LNCaP clone FGC (cell line): ENCODE data around the genes TPTE, RBM11 and NRIP1.

DNA sequence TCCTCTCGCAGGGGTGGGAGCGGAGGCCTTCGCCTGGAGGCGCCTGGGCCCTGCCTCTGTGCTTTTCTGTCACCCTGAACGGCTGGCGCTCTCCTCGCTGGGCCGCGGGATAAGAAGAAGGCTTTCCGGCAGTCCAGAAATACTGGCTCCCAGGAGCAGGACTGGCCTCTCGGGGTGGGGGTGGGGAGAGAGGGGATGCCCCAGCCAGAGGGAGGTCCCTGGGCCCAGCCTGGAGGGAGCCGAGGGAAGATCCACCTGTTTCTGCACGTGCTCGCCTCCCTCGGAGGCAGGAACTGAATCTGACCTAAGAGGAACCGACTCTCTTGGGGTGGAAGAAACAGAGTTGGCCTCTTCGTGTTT is 4394.2 kb upstream of the TPTE start:
- RRBS, 2 experiments = no CpG with 5 or more reads among the region's 17 CpGs

DNA sequence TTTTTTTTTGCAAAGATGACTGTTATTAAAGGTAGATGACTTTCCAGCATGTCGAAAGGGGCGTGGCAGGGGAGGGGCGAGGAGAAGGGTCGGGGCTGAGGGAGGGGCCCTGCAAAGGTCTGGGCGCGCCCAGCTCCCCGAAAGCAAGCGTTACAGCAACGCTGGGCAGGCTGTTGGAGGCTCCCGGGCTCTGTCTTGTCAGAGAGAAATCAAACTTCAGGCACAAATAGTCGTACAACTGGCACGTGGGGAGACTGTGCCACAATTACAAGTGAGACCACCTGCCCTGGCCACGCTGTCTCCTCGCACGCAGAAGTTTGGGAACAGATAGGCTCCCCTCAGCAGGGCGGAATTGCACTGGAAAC is 2907.7 kb upstream of the TPTE start:
- RRBS, 2 experiments = no CpG with 5 or more reads among the region's 16 CpGs

DNA sequence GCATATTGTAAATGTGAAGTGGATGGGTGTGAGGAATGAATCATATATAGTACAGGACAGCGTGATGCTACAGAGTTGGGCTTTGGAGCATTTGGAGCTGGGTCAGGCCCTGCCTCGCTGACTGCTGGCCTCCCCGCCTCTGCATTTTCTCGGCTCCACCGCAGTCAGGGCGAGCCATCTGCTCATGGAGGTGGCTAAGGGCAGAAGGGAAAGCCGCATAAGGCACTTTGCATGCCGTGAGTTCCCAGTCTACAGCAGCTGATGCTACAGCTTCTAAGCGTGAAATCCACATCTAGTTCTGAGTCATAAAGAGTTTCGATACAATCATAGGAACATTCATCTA is 2768.0 kb upstream of the TPTE start:
- RRBS, 2 experiments = no CpG with 5 or more reads among the region's 10 CpGs

- RRBS, 2 experiments = no CpG with 5 or more reads among the region's 33 CpGs
Observed at GRCh38 chr21:8758761-8759520, 1762.4 kb upstream of the TPTE start.

- RRBS, 2 experiments = no CpG with 5 or more reads among the region's 7 CpGs
Observed at GRCh38 chr21:8992923-8993799, 1528.2 kb upstream of the TPTE start.

- RRBS, 2 experiments = no CpG with 5 or more reads among the region's 4 CpGs
Observed at GRCh38 chr21:8996788-8997872, 1524.3 kb upstream of the TPTE start.

DNA sequence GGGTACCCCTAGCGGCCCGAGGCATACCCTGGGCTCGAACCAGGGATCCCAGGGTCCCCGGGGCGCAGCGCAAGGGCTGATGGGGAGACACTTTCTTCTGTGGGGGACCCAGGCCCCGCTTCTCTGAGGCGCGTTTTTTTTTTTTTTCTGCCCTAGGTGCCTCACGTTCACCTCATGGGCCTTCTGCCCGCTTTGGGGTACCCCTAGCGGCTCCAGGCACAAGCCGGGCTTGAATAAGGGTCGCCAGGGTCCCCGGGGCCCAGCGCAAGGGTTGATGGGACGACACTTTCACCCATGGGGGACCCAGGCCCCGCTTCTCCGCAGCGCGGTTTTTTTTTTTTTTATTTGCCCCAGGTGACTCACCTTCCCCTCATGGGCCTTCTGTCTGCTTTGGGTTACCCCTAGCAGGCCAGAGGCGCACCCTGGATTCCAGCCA is 1483.4 kb upstream of the TPTE start:
- RRBS, 2 experiments = no CpG with 5 or more reads among the region's 22 CpGs

DNA sequence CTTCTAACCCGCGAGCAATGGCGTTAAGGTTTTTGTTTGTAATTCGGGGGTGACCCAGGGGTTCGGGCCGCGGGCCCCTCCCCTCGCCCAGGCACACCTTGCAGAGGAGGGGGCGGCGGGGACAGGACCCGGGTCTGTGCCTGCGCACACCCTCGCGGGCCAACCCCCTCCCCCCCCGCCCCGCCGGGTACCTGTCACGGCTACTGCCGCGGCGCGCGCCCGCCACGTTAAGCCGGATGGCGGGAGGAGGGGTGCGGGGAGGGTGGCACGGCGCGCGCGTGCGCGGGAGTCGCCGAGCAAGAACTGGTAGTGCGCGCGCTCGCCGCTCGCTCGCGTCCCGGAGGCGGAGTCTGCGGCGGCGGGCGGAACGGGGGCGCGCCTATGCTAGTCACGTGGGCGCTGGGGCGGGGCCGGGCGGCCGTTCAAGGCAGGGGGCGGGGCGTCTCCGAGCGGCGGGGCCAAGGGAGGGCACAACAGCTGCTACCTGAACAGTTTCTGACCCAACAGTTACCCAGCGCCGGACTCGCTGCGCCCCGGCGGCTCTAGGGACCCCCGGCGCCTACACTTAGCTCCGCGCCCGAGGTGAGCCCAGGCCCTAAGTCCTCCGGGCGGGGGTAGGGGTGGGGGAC is at the start of gene TPTE:
Gene TPTE (plus strand): TSS at position 471 of the 629 bp plus-strand sequence.
- RRBS, 2 experiments = 46 to 50% methylated on average over 18 of the region's 78 CpGs

DNA sequence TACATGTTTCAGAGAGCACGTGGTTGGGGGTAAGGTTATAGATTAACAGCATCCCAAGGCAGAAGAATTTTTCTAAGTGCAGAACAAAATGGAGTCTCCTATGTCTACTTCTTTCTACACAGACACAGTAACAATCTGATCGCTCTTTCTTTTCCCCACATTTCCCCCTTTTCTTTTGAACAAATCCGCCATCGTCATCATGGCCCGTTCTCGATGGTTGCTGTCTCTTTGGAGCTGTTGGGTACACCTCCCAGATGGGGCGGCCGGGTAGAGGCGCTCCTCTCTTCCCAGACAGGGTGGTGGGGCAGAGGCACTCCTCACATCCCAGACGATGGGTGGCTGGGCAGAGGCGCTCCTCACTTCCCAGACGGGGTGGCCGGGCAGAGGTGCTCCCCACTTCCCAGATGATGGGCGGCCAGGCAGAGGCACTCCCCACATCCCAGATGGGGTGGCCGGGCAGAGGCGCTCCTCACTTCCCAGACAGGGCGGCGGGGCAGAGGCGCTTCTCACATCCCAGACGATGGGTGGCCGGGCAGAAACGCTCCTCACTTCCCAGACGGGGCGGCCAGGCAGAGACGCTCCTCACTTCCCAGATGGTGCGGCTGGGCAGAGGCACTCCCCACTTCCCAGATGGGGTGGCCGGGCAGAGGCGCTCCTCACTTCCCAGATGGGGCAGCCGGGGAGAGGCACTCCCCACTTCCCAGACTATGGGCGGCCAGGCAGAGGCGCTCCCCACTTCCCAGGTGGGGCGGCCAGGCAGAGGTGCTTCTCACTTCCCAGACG is 276.0 kb downstream of the LIPI start:
- RRBS, 2 experiments = no CpG with 5 or more reads among the region's 33 CpGs

- RRBS, 2 experiments = no CpG with 5 or more reads among the region's 2 CpGs
Observed at GRCh38 chr21:14048347-14048910, 162.3 kb downstream of the LIPI start.

DNA sequence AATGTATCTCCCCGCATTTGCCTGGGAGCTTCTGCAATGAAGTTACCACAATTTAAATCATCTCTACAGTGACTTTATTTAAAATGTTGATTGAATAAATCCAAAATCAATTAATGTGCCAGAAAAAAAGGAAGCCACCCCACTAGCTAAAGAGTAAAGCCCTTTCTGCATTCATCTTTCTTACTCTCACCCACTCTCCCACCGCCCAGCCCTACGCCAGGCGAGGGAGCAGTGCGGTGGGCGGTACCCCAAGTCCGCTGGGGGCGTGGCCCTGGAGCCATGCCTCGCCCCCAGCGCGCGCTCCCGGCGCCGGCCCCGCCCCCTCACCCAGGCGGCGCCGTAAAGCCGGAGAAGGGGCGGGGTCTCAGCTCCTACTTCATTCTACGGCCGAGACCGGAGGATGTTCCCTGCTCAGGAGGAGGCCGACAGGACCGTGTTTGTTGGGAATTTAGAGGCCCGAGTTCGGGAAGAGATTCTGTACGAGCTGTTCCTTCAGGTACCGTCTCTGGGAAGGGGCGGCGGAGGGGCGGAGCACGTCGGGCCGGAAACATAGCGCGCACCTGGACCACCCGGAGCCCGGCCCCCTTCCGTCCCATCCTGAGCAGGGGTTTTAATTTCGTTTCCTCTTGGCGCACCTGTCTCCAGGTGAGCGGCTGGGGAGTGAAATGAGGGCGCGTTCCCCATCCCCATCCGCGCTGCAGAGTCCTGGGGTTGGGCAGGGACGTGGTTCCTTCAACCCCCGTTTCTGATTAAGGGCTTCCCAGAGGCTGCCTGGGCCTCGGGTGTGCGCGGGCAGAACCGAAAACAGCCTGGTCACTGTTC is at the start of gene RBM11:
Gene RBM11 (plus strand): TSS at position 371 of the 822 bp plus-strand sequence.
- RRBS, 2 experiments = 0 to under 1% methylated on average over 6 of the region's 54 CpGs

DNA sequence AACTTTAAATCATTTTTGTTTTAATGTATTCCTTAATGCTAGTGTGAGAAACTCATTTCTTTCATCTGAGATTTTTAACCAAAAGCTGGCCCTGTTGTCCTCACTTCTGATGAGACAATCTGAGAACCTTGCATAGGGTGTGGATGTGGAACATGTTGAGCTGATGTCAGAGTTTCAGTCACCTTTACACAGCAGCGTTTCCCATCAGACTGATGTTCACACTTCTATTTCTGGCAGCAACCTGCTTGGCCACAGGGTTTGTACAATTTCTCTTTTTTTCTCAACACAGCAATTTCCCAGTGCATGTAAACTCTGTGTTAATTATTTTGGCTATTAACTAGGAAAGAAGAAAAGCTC is 70.4 kb upstream of the HSPA13 start:
- RRBS, 2 experiments = no CpG with 5 or more reads among the region's 1 CpG

DNA sequence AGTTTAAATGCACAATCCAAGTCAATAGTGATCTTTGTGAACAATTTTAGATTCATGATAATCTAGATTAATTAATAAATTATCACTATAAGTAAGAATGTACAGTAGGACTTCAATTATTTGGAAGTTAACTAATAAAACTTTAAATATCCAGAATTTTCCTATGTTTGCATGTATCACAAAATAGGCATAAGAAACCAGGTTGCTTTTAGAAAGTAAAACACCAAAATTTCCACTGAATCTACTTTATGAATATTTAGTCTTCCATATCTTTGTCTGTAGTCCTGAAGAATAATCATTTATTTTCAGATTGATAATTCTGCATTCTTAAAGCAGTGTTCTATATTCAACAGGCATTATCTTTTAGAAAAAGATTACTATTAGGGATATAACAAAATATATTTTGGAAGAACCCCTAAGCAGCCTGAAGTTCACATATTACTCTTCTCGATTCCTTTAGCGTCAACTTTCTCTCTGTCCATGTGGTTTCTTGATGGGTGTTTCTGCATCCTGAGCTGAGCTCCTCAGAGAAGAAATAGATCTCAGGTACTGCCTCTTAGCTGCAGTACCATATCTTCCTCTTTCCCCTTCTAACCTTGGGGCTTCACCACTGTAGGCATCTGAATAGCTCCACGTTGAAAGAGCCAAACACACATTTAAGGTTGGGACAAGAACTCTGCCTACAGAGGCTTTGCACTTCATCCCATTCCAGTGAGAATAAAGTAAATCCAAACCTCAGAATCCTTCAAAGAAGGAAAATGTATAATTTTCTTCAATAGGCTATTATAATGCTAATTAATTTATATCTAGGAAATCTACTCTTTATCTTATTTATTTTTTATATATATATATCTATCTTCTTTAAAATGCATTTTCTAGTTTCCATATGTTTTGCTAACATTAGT is 59.4 kb downstream of the SAMSN1 start:
- RRBS, 2 experiments = no CpG with 5 or more reads among the region's 3 CpGs

DNA sequence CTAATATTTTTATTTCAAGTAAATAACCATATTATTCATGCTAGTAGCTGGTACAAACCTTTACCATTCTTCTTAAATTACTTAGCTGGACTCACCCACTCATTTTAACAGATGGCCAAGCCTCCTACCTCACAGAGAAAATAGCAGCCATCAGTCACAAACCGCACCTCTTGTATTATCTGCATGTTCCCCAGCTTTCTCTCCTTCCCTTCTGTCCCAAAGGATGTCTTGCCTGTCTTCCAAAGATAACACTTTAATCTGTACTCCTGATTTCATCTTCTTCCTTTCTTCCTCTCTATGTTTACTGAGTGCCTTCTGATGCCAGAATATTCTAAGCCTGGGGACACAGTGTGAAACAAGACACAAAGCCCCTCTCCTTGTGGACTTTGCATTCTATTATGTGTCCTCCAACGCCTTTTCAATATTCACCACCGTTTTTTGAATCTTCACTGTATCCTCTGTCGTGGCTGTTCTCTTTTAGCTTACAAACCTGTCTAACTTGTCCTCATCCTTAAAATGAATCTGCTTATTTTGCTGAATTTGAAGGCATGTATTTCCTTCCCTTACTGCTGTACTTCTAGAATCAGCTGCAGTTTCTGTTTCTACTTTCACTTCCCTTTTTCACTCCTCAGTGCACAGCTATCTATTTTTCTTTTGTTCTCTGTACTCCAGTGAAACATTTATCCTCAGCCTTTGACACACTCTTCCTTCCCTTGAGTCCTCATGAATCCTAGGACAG is 216.8 kb upstream of the SAMSN1 start:
- RRBS, 2 experiments = no CpG with 5 or more reads among the region's 4 CpGs

DNA sequence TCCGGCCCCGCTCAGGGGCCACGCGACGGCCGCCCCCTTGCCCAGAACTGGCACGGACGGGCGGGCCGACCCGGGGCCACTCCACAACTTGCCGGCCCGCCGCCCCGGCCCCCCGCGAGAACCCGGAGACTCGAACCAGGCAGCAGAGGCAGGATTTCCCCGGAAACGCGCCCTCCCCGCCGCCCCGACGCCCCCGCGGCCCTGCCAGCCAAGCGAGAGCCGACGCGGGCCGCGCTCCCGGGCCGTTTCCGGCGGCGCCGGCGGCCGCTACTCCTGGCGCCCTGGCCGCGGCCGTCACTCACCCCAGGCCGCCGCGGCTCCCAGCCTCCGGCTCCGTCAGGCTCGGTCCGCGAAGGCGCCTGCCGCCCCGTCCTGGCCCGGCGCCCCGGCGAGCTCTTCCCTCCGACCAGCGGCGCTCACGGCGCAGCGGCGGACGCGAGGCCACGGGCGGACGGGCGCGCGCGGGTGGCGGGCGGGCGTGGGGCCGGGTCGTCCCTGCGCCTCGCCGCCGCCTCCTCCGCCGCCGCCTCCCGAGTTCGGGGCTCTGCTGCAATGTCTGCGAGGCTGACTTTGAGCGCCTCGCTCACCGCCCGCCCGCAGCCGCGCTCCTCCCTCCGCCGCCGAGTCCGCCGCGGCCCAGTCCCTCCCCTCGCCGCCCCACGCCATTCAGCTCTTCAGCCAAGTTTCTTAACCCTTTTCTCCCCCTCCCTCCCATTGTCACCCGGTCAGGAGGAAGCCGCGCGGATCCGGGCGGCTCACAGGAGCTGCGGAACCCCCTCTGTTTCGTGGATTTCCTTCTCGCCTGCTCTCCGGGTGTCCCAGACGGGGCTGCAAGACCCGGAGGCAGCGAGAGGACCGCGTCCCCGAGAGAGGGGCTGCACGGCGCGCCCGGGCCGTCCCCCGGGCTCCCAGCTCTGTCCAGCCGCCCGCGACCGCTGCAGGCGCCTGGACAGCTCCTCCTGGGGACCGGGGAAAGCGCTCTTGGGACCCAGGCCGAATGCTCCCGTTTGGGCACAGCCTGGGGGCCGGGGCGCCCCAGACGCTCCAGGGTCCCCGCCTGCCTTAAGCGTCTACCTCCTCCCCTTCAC is at the start of gene NRIP1:
Gene NRIP1 (minus strand): TSS at position 558 of the 1,088 bp plus-strand sequence.
- RRBS, 2 experiments = 1% methylated on average over 77 to 86 of the region's 144 CpGs

DNA sequence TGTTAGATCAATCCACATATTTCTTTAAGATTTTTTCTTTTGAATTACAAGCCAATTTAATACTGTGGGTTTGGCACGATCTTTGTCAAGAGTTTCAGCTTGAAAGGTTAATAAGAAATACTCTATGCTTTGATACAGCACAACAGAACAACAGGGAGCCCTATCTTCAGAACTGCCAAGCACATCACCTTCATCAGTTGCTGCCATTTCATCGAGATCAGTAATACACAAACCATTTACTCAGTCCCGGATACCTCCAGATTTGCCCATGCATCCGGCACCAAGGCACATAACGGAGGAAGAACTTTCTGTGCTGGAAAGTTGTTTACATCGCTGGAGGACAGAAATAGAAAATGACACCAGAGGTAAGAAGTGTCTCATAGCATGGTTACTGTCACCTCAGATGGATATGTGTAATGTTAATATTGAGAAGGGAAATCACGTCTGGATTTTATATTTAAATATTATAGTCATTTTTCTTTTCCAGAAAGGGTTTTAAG is 97.1 kb downstream of the USP25 start:
- RRBS, 2 experiments = no CpG with 5 or more reads among the region's 7 CpGs

DNA sequence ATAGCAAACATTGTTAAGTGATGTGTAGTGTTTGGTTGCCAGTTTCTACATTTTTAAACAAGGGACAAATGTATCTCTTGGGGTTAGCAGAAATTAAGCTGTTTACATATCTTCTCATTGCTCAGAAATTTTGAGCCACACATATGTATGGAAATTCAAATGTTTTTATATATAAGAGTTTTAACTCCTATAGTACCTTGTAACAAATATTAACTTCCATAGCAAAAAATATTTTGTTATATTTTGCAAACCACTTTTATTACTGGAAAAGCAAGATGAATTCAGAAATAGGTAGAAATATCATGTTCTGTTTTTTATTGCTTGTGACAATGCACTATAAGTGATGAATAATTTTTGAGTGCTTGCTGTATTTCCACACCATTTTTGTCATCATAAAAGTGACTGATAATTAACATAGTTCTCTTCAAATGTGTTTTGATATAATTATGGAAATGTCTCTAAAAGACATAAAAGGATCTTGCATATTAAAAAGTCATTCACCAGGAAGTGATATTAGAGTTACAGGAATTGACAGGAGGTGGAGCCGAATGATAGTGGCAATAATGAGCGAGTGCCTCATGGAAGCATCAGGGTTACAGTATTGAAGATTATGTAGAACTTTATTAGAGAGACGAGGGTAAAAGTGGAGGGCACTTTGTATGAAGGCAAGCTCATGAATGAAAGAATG is 775.3 kb downstream of the USP25 start:
- RRBS, 2 experiments = no CpG with 5 or more reads among the region's 3 CpGs

DNA sequence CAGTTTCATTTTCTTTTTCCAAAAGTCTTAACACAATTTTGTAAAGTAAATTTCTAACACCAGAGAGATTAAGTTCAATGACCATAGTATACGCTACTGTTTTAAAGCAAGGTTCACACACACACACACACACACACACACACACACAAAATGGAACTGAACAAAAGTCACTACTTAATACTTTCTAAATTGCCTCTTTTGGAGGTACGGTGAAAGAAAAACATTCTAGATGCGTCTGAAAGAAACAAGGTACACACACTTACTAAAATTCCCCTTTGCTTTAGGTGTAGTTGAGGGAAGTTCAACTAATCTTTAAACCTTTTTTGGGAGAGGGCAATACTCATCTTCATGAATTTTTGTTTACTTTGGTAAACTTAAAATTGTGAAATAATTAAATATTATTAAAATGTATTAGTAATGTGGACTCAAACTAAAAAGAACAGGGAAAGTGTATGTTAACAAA is 30.0 kb downstream of the C21orf91 start:
- RRBS, 2 experiments = no CpG with 5 or more reads among the region's 3 CpGs

DNA sequence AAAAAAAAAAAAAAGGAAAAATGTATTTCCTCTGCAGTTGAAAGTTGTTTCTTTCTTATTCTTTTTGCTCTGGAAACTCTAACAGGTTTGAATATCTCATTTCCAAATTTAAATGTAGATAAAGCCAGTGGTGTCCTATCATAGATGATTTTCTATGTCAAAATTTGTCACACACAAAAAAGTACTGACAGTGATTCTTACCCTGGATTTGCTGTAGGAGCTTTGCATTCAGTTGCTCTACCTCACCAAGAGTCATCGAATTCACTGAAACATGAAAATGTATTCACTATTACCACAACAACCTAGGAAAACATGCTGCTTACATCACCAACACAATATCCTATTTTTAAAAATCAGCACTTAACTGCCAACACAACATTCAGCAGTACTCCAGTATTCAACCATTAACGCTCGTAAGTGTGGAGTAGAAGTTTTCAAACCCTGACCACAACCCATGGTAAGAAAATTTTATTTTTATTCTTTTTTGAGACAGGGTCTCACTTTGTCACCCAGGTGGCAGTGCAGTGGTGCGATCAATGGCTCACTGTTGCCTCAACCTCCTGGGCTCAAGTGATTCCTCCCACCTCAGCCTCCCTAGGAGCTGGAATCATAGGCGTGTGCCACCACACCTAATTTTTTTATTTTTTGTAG is 24.0 kb downstream of the C21orf91 start:
- RRBS, 2 experiments = no CpG with 5 or more reads among the region's 5 CpGs

- RRBS, 2 experiments = no CpG with 5 or more reads among the region's 6 CpGs
Observed at GRCh38 chr21:17900117-17900735, 81.1 kb upstream of the C21orf91 start.